Skeletal muscle cell (primary cell): ENCODE data around the gene FREM3.

DNA sequence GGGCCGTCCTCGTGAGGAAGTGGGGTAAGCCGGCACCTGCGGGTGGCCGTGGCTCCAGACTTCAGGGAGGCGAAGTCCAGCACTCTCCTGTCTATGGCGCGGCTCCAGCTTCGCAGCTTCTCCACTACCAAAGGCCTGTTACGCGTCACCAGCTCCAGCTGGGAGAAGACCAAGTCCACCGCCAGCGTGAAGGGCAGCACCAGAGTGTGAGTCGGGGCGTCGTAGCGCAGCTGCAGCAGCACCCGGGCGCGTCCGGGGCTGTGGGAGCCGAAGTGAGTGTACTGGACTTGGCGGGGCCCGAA is 504 bp downstream of the FREM3 start:
- RRBS = no CpG with 5 or more reads among the region's 24 CpGs

- RRBS = 2% methylated on average over 13 of the region's 25 CpGs
Observed at GRCh38 chr4:143700553-143700852, at the start of gene FREM3. TSS of gene FREM3 (minus strand) at chr4:143700675.

DNA sequence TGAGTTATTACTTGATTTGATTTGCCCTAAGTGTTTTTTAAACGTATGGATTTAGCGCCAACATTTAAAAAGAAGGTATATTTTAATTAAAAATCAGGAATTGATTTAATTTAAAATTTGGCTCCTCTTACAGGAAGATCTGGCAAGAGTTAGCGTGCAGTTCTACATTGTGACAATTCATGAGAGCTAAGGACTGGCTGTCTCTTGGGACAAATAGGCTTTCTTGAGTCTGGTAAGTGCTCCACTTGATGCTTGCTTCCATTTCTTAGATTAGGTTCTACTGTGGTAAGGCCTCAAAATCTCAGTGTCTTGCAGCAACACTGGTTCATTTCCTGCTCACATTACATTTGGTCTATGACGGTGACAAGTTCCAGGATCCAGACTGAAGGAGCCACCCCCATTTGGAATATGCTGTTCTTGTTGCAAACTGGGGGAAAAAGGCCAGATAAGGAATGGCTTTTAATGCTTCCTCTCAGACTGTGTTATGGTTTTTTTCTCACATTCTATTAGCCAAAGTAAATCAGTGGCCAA is 7.1 kb upstream of the GYPE start:
- RRBS = no CpG with 5 or more reads among the region's 4 CpGs

- RRBS = 95% methylated on average over 6 of the region's 25 CpGs
Observed at GRCh38 chr4:145761433-145762015, 81.6 kb downstream of the C4orf51 start.

- RRBS = no CpG with 5 or more reads among the region's 3 CpGs
Observed at GRCh38 chr4:145808201-145808718, 128.3 kb downstream of the C4orf51 start.

DNA sequence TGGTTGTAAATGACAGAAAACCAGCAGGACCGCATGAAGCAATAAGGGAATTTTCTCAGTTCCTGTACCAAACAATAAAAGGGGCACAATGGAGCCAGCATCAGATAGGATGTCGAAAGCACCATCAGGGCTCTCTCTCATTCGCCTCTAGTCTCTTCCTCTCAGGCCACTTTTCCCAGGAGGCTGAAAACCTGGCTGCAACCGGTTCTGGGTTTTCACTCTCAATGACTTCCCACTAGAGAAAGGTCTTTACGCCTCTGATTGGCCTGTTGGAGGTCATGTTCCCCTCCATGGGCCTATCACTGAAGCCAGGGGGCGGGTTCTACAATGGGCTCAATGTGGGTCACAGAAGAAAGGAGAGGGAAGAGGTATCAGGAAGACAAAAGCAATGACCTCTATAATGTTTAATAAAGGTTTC is 29.3 kb downstream of the ZNF827 start:
- RRBS = no CpG with 5 or more reads among the region's 6 CpGs

DNA sequence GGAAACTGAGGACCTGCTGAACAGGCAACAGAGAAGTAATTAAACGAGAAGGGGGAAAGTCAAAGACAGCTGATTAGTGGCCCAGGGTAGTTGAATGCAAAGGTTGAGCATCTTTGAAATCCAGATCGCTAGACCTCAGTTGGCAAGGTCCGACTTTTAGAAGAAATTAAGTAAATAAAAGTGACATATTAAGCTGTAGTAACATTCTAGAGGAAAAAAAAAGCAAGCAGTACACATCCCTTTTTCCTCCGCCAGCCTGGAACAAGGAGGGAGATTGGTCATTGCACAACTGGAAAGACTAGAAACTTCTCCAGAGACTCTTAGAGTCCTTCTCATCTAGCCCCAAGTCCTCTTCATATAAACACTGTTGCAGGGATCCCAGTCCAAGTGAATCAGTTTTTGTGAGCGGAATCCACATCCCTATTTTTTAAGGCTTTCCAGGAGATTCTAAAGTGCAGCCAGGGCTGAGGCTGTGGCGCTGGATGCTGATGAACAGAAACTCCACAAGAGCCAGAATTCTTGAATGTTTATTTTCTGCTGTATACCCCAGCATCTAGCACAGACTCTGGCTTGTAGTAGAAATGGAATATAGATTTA is 23.7 kb downstream of the REELD1 start:
- RRBS = no CpG with 5 or more reads among the region's 6 CpGs

DNA sequence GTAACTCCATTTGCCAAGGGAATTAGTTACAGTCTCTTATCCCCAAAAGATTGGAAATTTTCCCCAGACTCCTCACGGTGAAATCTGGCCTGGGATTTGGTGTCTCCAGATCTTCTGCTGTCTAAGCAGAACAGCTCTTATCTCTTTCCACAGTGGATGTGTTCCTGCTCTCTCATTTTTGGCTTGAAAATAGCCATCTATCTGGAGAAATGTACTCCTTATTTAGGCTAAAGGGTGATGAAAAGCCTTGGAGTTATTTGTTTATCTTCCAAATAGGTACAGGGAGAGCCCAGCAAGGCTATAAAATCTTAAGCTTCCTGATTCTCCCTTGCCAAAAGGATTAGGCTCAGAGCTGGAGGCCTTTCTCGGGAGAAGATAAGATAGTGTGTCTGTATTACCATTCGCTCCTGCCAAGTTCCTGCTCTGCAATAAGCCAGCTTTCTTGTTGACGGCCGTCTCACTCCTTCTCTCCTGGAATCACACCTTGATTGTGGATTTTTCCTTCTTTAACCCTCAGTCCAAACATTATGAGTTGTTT is 171.7 kb upstream of the TTC29 start:
- RRBS = no CpG with 5 or more reads among the region's 5 CpGs

GRCh38 chr4:147921717-147922405 is 190.0 kb downstream of the ARHGAP10 start:
- RRBS = no CpG with 5 or more reads among the region's 6 CpGs

DNA sequence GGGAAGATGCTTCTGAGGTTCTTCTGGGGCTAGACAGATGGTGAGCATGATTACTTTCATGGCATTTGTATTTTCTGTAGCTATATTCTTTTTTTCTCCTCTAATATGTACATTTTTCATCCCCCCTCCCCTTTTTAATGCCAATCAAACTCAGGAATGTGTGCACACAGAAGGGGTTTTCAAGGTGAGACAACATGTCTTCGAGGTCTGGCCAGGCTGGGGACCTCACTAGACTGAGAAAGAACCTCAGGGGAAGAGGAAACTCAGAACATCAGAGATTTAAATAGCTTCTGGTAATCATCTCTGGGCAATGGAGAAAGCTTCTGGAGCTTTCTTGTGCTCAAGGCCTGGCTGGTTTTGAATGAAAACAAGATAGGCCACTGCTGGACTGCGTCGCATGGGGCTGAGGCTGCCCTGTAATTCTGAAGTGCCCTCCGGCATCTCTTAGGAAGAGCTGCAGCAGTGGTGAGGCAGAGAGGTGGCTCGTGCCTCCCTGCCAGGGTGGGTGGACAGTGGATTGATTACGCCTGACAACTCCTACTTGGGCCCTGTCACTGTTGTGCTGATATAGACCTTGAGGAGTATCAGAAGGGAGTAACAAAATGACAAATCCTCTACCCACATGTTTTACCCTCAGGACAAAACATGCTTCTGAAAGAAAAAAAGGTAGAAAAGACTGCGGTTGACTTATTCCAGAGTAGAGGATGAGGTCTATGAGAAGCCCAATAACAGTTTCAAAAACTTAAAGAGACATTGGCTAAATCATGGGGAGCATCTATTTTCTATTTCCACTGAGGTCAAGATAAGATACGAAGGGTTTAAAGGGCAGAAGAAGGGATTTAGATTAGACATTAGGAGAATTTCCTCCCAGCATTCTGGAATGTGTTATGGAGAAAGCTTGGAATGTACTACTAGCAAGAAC is 279.7 kb downstream of the NR3C2 start:
- RRBS = no CpG with 5 or more reads among the region's 8 CpGs

DNA sequence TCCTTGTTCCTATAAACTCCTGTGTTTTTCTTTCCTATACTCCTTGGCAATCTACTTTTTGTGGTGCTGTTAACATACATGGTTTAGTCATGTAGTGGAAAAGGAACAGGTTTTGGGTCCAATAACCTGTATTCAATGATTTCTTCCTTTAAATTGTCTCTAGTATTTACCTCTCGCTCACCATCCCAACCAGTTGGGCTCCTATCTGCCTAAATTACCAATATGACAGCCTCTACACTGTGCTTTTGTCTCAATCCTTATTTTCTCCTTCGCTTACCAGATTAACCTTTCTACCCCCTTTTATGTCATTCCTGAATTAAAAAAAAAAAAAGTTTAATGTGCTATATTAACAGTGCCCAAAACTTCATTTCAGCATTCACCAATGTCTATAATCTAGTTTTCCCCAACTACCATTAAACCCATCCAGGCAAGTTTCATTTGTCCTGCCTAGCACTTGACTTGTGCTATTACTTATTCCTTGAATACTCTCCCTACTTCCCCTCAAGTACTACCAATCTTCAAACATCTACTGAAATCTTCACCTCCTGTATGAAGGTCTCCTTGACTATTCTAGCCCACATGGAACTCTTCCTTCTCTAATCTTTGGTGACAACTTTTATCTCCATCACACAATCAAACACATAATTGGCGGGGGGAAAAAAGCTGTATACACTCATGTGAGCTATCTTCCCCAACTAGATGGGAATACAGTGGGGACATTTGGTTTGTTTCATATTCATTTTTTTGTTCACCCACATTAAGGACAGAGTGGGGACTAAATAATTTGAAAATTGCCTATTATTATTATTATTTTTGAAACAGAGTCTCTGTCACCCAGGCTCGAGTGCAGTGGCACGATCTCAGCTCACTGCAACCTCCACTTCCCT is 19.1 kb downstream of the NR3C2 start:
- RRBS = no CpG with 5 or more reads among the region's 5 CpGs

- RRBS = no CpG with 5 or more reads among the region's 3 CpGs
Observed at GRCh38 chr4:148439301-148439589, 3.0 kb downstream of the NR3C2 start.

GRCh38 chr4:148693869-148694184 is 251.6 kb upstream of the NR3C2 start:
- RRBS = no CpG with 5 or more reads among the region's 2 CpGs

DNA sequence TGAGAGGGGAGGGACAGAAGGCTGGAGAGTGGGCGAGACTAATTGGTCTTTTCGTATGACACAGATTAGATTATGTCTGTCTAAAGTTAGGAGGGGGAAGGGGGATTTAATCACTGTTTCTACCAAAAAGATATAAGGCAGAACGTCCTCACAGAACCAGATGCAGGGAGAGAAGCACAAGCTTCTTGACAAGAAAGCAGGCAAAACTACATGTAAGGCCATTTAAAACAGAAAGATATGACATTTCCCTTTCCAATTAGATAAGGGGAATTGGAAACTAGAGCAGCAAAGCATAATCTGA is 535.7 kb downstream of the IQCM start:
- RRBS = no CpG with 5 or more reads among the region's 3 CpGs

DNA sequence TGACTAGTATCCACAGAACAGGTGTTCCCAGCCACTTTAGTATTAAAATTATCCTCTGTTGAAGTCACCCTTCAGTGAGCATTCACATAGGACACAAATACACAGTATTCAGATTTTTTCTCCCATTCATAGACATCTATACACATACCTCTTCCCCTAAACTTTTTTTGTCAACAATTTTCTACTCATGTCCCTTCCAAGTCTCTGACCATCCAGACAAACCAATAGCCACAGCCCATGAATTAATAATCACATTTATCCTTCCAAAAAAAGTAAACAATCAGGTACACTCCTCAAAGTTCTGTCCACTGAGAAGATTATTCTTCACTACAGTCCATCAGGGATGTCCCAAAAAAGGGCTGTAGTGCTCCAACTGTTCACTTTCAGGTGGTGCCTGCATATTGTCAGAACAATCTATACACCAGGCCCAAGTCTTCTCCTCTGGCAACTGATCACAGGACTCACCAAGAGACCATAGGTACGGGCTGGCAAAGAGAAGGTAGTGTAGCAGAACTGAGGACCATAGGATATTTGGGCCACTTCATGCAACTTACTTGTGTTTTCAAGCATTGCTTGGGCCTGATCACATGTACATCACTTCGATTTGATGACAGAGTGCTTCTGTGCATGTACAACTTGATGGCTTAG is 190.0 kb downstream of the MAB21L2 start:
- RRBS = no CpG with 5 or more reads among the region's 2 CpGs

DNA sequence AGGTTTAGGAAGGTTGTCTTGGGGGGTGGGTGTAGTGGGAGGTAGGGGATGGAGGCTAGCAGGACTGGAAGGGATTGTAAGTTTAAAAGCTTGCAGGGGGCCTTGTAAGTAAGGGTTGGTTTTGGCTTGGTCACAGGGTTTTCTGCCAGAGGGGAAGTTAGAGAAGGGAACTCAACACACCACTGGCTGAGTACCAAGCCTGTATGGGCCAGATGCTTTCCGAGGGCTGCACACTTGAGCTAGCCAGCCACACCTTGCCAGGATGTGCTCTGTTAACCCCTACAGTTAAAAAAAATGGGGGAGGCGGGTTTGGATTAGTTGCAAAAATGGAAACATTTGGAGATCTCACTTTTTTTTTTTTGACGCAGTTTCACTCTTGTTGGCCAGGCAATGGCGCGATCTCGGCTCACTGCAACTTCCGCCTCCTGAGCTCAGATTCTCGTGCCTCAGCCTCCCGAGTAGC is 1.2 kb upstream of the RPS3A start:
- RRBS = no CpG with 5 or more reads among the region's 9 CpGs

DNA sequence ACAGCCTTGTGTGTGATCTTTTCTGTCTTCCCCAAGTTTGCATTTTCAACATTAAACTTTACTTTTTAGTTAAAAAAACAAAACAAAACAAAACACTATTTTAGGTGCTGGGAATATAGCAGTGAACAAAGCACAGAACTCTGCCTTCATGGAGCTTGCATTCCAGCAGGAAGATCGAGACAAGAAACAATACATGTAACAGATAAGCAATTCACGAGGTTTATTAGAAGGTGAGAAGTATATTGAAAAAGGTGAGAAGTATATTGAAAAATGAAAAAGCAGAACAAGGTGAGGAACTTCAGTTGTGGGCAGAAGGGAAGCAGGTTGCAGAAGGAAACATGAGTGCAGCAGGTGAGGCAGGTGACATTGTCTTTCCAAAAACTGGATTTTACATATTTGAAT is 68.5 kb downstream of the RPS3A start:
- RRBS = no CpG with 5 or more reads among the region's 2 CpGs

DNA sequence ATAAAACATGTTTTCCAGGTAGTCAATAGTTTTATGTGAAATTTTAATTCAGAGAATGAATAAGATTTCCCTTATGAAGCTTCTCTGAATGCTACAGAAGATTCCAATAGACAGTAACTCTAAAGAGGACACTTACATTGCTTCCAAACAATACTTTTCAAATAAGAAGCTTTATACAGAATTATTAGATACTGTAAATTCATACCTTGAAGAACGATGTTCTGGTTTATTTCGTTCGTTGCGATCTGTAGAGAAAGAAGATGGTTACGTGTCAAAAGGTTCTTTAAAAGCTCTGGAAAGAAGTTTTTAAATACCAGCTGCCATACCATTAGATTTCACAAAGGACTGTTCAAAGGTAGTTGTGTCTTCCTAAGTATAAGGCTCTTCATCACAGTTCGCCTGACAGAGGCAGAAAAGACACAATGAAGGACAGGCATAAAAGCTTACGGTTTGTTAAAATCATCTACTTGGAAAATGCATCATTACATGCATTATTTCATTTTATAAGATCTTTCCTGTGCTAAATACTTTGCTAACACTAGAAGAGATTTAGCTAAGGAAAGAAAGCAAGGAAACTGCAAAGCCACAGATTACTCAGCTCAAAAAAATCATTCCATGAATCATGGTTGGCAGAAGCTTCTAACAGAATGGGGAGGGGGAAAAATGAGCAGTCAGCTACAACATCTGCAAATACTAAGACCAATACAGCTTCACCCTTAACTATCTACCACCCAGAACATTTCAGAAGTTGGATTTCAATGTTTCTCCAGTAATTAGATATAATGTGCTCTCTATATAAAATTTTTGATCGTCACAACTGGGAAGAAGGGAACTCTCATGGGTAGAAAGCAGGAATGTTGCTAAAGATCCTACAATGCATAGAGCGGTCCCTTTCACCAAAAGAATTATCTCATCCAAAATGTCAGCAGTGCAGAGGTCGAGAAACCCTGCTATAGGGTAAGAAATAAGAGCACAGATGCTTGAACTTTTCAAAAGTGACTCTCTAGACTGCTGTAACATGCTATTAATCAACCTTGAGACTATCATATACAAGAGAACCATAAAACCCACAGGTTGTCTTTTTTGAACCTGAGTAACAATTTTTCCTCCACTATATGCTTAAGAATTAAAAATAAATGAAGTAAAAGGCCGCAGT is 50.7 kb upstream of the PRSS48 start:
- RRBS = no CpG with 5 or more reads among the region's 11 CpGs

GRCh38 chr4:151260230-151260873 is 16.6 kb upstream of the PRSS48 start:
- RRBS = no CpG with 5 or more reads among the region's 3 CpGs

- RRBS = no CpG with 5 or more reads among the region's 6 CpGs
Observed at GRCh38 chr4:151664038-151664775, 96.6 kb downstream of the GATB start.